Left ventricle myocardium (tissue), 1 donor: ENCODE measurements around the genes CXCL3, MTHFD2L and G3BP2.

- PRO-cap = no peak
These were observed 8.5 kb downstream of the ANKRD17 start for GRCh38 chr4:73249895-73250640.

GRCh38 chr4:73274776-73275215 lies 16.2 kb upstream of the ANKRD17 start:
- PRO-cap = no peak

- PRO-cap = no peak
These were observed 58.6 kb upstream of the ALB start for GRCh38 chr4:73345249-73346033.

GRCh38 chr4:73388729-73389346 lies 15.2 kb upstream of the ALB start:
- PRO-cap = no peak

DNA sequence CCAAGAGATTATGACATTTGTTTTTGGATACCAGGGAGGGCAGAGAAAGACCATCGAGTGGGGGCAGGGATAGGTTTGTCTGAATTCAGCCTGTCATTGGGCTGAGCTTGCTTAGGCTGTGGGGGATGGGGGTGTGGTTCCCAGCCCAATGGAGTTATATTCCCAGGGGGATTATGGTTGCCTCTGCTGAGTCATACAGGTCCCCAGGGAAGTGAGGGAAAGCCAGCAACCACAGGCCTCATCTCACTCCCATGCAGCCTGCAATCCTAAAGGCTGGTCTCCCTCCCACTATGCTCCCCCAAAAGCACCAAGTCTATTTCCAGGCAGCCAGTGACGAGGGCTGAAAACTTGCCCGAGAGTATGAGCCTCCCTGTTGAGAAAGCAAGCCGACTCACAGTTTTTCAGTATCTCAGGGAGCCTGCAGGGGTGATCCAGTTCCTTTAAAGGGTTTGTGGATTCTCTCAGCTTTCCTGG lies 39.3 kb downstream of the AFM start:
- PRO-cap = no peak

GRCh38 chr4:73676776-73677361 lies 56.6 kb upstream of the RASSF6 start:
- PRO-cap = no peak

DNA sequence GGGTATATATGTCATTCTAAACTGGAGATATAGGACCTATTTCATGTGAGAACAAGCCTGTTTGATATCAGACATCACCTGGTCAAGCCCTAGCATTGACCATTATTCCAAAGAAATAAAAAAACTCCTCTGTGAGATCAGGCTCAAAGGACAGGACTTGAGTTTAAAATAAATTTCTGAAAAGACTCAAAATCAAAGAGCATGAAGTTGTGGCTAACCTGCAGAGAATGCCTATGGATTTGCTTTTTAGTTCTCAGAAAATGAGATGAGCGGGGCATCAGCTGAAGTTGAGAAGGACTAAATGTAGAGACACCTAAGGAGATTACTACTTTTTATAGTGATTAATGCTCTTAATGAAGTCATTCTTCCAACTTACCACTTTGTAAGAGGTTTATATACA lies 24.2 kb upstream of the CXCL8 start:
- PRO-cap = no peak

- PRO-cap = no peak
These were observed 19.6 kb upstream of the CXCL8 start for GRCh38 chr4:73720786-73721212.

DNA sequence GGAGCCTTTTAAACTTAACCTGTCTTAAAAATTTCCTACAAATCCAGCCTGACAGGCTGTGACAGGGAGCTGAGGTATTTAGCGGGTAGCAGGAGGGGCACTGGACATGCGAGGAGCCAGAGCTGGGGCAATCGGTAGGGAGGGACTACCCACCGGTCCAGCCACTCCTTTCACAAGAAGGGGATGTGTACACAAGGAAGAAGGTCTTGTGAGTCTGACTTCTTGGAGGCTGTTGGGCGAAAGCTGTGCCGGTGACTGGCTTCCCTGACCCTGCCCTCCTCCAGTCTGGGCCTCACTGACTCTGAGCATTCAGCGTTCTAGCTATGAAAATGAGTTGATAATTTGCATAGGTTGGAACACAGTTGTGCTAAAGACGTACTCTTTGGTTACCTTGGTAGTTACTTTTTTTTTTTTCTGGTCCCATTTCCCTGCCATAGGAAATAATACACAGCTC lies 12.7 kb upstream of the CXCL8 start:
- PRO-cap = no peak

DNA sequence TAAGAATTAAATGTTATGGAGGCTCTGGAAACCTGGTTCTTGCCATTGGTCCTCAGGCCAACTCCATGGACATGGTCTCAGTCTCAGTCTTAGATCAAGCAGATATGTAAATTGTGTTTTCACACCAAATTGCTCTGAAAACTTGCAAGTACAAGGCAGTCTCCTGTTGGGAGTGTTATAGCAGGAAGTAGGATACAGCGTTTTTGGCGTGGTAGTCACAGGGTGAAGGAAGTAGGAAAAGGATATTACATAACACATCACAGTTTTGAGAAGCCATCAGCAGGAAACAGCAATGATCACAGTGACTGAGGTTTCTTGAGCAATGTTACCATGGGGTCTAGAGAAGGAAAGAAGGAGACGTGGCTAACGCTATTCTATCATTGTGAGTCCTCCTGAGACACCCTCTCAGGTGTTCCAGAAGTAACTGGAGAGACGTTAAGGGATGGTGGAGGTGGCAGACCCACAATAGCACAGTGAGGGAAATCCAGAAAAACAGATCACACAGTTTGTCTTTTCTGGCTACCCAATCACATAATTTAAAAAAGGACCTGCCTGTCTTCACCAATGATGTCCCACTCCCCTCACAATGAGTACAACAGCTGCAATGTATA lies 3.7 kb downstream of the CXCL1 start:
- PRO-cap = no peak

- PRO-cap = bidirectional peak, plus-strand start at chr4:74039107, minus-strand start at chr4:74038689
These were observed at the start of gene CXCL3 for GRCh38 chr4:74038241-74039372. CXCL3 (minus strand) TSS chr4:74038689.

DNA sequence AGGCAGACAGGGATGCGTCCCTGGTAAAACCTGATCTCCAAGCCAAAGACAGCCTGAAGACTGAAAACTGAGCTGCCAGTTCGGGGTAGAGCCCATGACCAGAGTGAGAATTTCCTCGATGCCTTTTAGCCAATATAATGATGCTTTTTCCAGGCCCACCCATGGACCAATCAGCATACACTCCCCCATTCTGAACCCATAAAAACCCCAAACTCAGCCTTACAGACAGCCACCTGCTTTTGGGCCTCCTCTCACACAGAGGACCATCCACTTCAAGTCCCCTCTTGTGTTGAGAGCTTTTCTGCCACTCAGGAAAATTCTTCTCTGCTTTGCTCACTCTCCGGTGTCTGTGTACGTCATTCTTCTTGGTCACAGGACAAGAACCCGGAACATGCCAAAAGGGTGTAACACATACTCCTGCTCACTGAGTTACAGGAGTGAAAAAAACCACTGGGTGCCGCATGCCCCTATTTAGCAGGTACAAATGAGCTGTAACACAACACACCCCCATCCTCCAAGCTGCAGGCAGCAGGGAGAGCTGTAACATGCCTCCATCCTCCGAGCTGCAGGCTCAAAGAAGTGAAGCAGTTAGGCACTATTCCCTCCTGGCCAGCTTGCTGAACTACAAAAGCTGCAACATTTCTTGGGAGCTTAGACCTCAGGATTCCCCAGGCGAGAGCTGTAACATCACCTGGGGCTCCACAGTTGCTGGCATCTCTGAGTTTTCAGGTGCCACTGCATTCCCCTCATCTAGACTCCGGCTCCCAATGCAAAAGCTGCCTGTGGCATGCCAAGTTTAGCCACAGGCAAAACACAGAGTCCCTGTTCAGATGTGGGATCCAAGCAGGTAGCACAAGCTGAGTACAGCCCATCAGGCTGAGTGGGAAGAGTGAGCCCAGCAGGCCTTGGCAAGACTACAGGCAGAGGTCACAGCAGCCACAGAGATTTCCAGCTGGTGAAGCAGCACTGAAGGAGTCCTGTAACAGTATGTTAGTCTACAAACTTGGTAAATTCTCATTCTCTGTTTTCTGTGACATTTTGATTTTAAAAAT lies 13.1 kb upstream of the CXCL2 start:
- PRO-cap = no peak

- PRO-cap = bidirectional peak, plus-strand start at chr4:74158118, minus-strand start at chr4:74157991
These were observed at the start of gene MTHFD2L for GRCh38 chr4:74157529-74158763. MTHFD2L (plus strand) TSS chr4:74158118.

DNA sequence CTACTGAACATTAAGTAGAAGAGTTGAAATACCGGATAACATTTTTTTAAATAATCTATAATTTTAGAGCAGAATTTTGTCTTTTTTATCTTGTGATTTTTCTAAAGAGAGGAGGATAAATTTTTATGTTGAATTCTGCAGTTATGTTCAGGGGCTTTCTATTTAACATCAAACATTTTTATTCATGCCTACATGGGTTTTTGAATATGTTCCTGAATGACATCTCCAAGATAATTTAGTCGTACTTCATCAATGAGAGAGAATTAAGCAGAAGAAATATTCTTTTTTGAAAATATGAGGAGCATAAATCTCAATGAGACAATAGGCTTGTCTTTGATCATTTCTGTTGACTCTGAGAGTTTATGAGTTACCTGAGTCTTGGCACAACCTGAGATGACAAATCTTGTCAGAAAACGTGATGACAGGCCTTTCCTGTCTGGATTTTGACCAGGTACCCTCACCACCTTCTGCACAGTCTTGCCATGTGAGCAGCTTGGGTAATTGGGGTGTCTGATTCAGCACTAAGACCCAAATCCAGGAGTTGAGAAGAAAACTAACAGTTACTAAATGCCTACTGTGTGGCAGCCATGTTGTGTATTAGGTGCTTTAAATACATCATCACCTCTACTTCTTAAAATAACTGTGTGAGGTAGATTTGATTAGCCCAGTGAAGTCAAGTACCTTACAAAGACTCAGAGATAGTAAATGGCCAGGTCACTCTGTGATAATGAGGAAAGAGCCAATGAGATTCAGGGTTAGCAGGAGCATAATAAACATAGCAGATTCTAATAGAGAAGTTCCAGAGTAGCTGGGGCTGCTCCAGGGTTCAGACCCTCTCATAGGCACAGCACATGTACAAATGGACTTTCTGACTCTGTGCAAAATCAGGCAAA lies 2.6 kb downstream of the EREG start:
- PRO-cap = unidirectional peak, plus-strand start at position 802 of the sequence

DNA sequence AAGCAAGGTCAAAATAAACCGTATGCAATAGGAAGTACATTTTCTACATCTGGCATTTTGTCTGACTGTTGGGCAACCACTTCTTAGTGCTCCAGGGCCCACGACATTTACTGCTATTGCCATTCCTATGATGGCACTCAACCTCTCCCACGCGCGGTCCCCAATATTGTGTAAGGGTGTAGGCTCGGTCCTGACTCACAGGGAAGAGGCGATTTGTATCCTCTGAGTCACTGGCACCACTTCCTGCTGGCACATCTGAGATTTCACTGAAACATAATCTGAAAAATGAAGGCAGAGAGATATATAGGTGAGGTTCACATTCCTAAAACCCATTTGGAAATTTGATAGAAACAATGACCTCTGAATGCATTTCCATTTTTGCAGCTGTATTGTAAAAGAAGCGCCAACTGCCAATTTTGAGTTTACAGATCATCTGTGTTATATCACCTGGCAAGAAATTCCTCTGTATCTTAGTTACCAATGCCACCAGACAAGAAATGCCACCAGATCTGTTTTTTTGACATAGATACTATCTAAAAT lies 9.7 kb downstream of the EREG start:
- PRO-cap = no peak

GRCh38 chr4:74384698-74384979 lies 19.7 kb downstream of the EREG start:
- PRO-cap = no peak

GRCh38 chr4:74395075-74395281 lies 30.0 kb downstream of the EREG start:
- PRO-cap = no peak

GRCh38 chr4:75126586-75127318 lies 193.8 kb downstream of the PARM1 start:
- PRO-cap = no peak

- PRO-cap = no peak
These were observed 186.0 kb downstream of the RCHY1 start for GRCh38 chr4:75328009-75328704.

DNA sequence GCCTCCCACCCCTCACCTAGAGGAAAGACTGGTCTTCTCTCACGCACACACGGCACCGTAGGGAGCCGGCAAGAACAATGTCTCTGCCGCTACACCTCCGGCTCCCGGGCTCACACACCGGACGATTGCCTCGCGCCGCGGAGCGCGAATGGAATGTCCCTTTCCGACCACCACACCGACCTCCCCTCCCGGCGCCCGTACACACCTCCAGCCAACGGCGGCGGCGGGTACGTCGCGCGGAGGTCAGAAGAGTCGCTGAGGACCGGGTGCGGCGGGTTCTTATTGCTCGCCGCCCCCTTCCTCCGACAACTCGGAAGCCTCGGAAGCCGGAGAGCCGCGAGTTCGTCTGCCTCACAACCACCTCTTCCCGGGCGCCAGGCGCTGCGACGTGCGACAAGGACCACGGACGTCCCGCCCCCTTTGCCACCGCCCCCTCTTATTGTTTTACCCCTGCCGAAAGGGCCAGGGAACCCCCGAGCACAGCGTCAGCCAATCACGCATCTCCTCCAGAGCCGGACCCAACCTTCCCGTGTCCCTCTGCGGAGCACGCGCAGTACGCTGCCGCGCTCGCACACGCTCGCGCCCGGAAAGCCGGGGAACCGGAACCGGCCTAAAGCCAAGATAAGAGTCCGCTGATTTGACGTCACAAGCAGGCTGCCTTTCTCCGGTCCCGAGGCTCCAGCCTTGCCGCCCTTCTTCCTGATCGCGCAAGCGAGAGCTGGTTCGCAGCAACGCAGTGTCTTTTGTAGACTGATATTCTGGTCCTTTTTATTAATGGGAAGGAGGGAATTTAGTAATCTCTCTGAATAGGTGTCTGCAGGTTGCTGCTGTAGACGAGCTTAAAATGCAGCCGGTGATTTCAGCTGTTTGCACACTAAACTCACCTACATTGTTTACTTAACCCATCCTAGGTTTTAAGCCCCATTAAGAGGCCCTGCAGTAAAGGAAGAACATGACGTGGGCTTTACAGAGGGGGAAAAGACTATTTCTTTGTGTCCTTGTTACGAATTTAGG lies at the start of gene G3BP2:
Gene G3BP2, minus strand, starts transcription at position 409 of the 1,014 bp plus-strand sequence.
- PRO-cap = bidirectional peak, plus-strand start at position 214 of the sequence, minus-strand start at position 127 of the sequence; bidirectional peak, plus-strand start at position 663 of the sequence, minus-strand start at position 410 of the sequence